Fibroblast of villous mesenchyme (primary cell): ENCODE measurements around the genes FIGNL2 and ACVR1B.

GRCh38 chr12:51242781-51243852 lies 4.5 kb downstream of the DAZAP2 start:
- CAGE, long polyA plus RNA: no peak

- CAGE, long polyA plus RNA: no peak
These were observed 5.8 kb upstream of the BIN2 start for GRCh38 chr12:51329656-51330211.

DNA sequence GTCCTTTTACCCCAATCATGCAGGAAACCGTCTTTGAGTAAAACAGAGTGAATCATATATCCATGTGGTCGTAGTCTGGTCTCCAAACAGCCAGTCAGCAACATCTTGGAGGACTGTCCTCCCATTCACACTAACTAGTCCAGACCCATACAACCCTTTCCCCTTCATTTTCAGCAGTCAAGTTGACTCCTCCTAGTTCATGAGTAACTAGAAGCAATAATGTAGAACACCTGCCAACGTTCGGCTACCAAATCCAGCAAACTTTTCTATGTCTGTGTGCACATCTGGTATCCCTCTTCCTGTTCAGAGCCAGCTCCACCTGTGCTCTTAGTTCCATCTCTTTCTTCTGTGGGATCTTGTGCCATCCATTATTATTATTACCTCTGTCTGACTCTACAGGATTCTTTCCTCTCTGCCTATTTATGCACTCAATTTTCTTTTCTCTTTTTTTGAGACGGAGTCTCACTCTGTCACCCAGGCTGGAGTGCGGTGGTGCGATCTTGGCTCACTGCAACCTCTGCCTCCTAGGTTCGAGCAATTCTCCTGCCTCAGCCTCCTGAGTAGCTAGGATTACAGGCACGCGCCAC lies 10.9 kb upstream of the BIN2 start:
- CAGE, long polyA plus RNA: no peak

- CAGE, long polyA plus RNA: no peak
These were observed 5.0 kb downstream of the GALNT6 start for GRCh38 chr12:51386124-51386741.

- CAGE, long polyA plus RNA: no peak
These were observed 6.9 kb upstream of the TMDD1 start for GRCh38 chr12:51821536-51822155.

GRCh38 chr12:51846701-51847772 lies 1.5 kb downstream of the FIGNL2 start:
- CAGE, long polyA plus RNA: no peak

DNA sequence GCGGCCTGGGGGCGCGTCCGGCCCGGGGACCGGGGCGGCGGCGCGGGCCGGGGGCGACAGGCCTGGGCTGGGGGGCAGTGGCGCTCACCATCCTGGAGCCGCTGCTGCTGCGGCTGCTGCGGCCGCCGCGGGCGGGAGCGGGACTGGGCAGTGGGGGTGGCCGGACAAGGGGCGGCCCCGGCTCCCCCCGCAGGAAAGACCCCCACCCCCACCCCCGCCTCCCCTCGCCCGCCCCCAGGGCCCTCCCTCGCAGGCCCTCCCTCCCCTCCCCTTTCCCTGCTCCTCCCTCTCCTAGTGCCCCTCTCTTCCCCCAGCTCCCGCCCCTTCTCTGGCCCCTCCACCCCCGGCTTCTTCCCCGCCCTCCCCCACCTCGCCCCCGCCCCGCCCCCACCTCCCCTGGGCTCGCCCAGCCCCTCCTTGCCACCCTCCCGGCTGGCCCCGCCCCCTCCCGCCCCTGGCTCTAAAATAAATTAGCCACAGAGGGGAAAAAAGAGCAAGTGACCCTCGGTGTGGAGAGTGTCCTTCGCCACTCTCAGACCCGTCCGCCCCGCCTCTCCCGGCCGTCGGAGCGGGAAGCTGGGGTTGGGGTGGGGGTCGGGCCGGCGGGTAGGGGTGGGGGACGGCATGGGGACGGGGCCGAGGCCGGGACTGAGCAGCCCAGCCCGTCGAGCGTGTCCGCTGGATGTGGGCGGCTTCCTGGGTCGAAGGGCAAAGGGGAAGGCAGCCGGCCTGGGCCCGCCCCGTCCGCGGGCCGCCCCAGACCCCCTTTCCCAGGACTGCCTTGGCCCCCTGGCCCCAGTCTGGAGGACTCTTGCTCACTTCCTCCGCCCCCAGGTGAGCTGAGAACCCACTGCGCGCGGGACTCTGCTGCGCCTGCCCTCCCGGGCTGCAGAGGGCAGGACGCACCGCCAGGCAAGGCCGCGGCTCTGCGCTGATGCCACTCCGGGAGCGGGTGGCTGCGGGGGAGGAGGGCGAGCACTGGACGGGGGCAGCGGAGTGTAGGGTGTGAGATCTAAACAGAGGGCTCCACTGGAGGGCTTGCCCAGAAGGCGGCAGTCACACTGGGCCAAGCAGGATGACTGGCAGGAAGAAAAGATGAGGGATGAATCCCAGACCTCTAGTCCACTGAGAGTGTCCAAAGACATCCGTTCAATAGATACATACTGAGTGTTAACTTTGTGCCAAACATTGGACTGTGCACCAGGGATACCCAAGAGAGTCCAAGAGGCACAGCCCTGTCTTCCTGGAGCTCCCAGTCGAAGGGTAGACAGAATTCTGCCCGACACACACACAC lies at the start of gene FIGNL2:
TSS of gene FIGNL2 (minus strand) at position 145 of the 1,294 bp plus-strand sequence.
- CAGE, long polyA plus RNA: no peak

DNA sequence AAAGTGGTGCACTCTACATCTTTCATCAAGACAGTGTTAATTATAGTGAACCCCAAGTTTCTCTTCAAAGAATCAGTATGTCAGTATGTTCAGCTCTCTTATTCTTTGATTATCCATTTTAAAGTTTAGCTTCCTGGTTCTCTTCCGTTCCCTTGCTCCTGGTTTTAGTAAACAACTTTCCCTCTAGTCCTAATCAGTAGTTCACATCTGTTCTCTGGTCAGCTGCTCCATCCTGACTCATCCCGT lies 3.4 kb upstream of the ANKRD33 start:
- CAGE, long polyA plus RNA: no peak

GRCh38 chr12:51910505-51911180 lies 3.3 kb downstream of the ACVRL1 start:
- CAGE, long polyA plus RNA: no peak

DNA sequence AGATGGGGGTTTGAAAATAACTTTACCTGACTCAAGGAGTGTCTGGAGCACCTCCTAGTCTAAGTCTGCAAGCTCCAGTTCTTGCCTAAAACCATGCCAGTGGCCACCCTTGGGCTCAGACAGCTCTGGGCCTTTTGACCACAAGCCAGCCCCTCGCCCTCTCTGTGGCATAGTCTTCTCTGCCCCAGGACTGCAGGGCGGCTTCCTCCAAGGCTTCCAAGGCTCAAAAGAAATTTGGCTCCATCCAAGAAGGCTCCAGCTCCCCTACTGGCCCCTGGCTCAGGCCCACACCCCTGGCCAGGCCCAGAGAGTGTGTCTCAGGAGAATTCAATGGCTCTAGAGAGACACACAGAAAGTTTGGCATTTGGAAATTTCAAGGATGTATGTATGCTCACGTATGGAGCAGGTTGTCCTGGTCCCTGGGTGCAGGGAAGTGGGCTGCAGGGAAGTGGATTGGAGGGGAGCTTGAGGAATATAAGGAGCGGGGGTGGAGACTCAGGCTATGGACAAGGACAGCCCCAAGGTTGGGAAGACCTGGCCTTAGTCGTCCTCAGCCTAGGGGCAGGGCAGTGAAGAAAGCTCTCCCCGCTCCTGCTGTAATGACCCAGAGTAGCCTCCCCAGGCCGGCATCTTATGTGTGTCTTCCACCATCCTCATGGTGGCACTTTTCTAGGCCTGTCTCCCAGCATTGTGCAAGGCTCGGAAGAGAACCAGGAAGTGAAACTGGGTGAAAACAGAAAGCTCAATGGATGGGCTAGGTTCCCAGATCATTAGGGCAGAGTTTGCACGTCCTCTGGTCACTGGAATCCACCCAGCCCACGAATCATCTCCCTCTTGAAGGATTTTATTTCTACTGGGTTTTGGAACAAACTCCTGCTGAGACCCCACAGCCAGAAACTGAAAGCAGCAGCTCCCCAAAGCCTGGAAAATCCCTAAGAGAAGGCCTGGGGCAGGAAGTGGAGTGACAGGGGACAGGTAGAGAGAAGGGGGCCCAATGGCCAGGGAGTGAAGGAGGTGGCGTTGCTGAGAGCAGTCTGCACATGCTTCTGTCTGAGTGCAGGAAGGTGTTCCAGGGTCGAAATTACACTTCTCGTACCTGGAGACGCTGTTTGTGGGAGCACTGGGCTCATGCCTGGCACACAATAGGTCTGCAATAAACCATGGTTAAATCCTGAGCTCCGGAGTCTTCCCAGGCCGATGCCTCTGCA lies 15.3 kb downstream of the ACVRL1 start:
- CAGE, long polyA plus RNA: no peak

GRCh38 chr12:51950852-51952228 lies at the start of gene ACVR1B:
Gene ACVR1B (plus strand): TSS chr12:51951699.
- CAGE, long polyA plus RNA: no peak

DNA sequence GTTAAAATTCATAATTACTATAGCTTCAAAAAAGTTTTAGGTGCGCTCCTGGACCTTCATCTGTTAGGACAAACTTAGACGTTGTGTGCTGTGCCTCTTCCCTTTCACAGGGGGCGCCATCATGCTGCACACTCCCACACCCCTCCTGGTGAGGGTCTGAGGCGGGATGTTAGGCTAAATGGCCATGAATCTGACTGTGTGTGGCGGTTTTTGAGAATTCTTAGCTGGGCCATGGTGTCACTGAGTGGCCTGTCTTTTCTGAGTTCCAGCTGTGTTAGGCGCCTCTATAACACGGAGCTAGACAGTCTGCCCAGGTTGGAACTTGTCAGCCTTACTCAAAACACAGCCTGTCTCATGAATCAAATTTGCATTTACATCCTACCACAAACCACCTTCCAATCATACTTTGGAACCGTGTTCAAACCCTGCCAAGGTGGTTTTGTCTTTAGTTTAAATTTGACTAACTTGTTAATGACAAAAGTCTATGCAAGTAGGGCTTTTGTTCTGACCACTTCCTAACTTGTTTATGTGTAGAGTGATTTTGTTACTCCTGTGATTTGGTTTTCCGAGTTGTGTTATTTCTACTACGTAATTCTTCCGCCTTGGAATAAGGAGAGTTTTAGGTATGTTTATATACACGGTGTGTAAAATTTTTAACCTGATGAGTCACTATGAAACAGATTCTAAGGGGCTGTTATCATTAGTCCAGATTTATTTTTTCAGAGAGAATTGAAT lies 19.5 kb downstream of the ACVR1B start:
- CAGE, long polyA plus RNA: no peak

DNA sequence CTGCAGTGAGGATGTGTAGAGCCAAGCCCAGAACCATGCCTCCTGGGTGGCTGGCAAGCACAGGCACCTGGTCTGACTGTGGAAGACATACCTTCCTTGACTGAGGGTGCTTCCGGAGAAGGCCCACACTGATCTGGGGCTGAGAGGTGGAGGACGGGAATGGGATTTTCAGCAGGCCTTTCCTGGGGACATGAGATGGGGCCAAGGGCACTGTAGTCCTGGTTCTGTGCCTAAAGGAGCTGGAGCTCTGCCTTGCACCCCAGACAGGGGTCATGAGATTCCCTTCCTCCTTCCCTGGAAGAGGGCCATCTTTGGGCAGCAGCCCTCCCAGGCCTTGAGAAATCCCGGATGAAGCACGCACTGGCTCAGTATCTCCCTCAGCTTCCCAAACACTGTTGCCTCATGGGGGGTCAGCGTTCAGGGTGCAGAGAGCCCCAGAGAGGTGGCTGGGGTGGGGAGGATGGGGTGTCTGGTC lies 8.6 kb upstream of the NR4A1 start:
- CAGE, long polyA plus RNA: no peak

DNA sequence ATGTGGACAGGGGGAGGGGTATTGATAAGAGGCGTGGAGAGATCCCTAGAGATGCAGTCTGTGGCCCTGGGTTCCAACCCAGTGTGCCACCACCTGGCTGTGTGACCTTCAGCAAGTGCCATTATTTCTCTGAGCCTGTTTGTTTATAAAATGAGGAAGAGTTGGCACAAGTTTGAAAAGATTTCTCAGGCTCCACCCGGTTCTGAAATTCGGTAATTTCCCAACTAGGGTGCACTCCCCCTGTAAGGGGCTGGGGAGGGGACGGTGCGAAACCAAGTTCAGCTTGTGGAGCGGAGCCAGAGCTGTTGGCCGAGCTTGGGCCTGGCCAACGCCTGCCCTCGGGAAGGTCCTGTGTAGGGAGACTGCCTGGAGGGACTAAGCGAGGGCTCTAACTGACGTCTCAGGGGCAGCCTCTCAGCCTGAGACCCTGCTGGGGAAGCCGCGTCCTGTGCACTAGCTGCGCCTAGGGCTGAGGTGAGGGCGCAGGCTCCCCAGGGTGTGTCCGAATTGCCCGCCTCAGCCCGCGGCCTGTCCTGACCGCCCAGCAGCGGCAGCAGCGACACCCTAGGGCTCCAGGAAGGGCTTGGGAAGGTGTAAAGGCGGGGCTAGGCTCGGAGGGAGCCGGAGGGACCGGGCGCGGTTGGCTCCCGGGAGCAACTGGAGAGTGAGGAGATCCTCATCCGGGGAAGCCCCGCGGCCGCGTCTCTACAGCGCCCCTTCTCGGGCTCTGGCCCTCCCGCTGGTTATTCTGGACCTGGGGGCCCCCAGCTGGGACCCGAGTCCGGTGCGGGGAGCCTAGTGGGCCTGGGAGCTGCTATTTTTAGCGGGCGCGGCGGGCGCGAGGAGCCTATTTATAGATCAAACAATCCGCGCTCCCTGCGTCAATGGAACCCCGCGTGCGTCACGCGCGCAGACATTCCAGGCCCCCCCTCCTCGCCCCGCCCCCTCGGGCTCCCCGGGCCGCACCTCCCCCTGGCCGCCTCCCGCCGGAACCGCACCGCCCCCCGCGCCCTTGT lies 604 bp upstream of the NR4A1 start:
- CAGE, long polyA plus RNA: no peak

- CAGE, long polyA plus RNA: no peak
These were observed 5.0 kb downstream of the NR4A1 start for GRCh38 chr12:52056021-52056956.

GRCh38 chr12:52062594-52063586 lies 6.9 kb upstream of the ATG101 start:
- CAGE, long polyA plus RNA: no peak

GRCh38 chr12:52066280-52066767 lies 3.5 kb upstream of the ATG101 start:
- CAGE, long polyA plus RNA: no peak

DNA sequence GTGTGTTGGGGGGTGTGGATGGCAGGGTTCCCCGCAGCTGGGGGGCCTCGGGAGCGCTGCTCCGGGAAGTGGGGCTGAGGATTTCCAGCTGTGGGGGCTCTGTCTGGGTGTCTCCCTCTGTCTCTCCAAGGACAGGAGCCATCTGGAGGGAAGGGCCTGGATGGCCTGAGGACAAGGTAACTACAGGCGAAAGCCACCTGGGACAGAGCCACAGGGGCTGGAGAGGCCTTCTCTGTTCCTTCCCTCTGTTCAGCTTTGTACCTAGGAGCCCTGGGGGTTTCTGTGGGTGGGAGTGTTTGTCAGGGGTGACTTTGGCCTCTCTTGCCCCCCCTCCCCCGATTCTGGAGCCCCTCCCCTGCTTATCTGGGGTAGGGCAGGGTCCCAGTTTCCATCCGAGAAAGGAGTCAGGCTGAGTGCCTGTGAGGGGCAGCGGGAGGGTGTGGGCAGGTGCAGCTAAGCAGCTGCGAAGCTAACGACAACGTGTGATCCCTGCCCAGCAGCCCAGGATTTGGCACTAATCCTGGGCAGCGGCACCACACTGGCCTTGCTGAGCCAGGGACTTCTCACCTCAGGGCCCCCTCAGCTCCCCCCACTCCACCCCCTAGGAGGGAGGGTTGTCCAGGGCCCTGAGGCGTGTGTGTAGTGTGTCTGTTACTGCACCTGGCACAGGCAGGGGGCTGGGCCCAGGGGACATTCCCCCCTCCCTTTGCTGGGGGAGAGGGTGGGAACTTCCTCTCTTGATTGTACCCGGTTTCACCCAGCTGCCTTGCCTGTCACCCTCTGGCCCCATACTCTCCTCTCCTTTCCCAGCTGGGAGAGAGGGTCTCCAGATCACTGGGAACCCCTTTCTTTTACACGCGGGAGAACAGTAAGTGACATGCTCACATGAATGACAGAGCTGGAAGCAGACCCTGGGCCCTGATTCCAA lies 1.7 kb downstream of the SMIM41 start:
- CAGE, long polyA plus RNA: no peak

- CAGE, long polyA plus RNA: no peak
These were observed 47.2 kb downstream of the SMIM41 start for GRCh38 chr12:52126216-52127542.

- CAGE, long polyA plus RNA: no peak
These were observed 2.7 kb upstream of the KRT7 start for GRCh38 chr12:52230308-52230809.